ENCODE results near the genes IMPDH1 and TNPO3.

DNA sequence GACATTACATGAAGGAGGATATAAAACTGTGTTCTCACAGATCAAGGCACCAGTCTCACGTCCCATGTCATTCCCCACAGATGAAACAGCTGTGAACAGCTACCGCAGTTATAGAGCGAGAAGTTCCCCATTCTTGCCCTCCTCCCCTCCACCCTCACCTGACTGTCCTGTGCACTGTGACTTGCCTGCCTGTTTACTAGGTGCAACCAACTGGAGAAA is 141.6 kb downstream of the SND1 start:
- PRO-cap: no peak
- RAMPAGE, long total RNA, 4 experiments: no peak in any of the 4 experiments

GRCh38 chr7:127975802-127976576 is 55.2 kb downstream of the LRRC4 start:
- PRO-cap: bidirectional peak, plus-strand start at chr7:127976282, minus-strand start at chr7:127976155
- RAMPAGE, long total RNA, 4 experiments: no peak in any of the 4 experiments

DNA sequence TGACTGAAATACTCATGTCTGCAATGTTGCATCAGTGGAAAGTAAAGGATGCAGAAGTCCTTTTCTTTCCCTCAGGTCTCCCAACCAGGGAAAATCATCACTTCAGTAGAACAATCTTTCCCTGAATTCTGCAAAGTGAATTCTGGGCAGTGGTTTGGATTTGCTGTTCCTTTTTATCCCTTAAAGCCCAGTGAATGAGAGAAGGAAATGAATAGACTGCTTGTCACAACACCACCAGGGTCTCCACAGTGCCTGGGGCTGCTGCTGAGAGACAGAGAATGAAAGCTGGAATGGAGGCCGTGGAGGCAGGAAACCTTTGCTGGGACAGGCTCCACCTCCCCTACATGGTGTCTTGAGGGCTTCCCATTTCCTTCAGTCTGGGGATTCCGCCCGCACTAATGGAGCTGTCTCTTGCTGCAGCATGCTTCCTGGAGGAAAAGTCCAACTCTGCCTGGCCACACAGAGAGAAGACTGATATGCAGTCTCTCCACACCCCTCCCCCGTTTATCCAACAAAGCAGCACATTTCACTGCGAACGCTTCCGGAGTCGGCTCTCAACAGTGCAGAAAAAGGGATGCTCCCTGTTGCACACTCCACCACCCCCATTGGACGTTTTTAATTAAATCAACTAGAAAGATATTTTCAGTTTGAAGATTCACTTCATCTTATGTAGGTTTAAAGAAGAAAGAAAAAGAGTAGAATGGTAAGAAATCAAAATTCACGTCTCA is 54.5 kb downstream of the LRRC4 start:
- PRO-cap: no peak
- RAMPAGE, long total RNA, 4 experiments: no peak in any of the 4 experiments

DNA sequence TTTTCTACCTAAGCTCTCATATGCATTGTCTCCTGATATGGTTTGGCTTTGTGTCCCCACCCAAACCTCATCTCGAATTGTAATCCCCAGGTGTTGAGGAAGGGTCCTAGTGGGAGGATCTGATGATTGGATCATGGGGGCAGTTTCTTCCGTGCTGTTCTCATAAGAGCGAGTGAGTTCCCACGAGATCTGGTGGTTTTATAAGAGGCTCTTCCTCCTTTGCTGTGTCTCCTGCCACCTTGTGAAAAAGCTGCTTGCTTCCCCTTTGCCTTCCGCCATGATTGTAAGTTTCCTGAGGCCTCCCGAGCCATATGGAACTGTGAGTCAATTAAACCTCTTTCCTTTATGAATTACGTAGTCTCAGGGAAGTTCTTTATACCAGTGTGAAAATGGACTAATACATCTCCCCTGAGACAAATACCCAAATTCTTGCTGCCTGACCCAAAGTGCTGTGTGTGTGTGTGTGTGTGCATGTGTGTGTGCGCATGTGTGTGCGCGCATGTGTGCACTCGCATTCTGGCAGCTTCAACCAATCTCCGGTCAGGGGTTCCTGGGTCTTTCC is 98.0 kb upstream of the LRRC4 start:
- PRO-cap: no peak
- RAMPAGE, long total RNA, 4 experiments: no peak in any of the 4 experiments

DNA sequence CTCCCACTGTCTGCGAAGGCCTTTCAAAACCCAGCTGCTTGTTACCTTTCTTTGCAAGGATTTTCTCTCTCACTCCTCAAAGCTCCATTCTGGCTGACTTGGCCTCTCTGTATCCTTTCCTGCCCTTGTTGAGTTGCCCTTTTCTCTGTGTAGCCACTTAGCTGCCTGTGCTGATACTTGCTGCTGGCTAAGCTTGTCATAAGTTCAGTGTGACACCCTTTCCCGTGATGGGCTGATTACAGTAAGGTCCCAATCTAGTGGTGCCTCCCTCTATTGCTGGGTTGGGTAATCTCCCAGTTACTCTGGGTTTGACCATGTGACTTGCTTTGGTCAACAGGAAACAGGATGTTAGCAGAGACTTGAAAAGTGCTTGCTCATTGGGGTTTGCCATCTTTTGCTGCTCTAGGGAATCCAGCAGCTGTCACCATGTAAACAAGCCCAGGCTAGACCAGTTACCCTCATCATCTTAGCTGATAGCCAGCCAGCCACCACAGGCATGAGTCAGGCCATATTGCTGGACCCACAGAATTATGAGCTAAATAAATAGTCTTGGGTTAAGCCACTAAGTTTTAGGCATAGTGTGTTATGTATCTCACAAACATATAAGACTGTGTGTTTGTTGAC is 4.2 kb upstream of the LEP start:
- PRO-cap: no peak
- RAMPAGE, long total RNA, 4 experiments: no peak in any of the 4 experiments

DNA sequence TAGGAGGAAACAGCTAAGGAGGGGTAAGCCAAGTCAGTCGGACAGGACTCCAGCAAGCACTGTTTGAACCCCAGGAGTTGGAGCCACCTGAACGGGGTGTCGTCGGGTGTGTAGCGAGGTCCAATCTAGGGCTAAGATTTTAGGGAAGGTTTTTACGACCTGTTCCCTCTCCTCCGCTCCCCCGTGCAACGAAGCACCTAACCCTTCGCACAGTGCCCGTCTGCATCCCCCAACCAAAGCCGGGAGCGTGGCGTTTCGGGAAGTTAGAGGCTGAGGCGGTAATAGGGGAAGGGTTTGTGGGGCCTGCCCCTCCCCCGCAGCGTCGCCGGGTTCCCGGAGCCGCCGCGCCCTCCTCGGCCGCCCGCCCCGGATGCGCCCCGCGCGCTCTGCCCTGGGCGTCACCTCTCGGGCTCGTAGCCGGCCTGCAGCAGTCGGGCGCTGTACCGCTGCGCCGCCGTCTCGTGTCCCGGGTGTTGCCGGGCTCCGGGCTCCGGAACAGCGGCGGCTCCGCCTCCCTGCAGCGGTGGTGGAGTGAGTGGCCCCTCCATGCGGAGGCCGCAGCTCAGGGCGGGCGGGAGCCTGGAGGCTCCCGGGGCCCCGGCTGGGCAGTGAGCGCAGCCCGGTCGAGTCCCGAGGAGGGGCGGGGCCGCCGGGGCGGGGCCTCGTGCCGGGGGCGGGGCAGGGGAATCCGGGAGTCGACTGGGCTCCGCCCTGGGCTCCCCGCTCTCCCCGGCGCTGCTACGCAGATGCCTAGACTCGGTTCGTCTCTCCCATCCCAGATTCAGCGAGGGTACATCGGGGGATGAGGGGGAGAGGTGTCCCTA is at the start of gene IMPDH1:
Gene IMPDH1, minus strand, starts transcription at position 629 of the 824 bp plus-strand sequence.
- PRO-cap: bidirectional peak, plus-strand start at position 427 of the sequence, minus-strand start at position 235 of the sequence; bidirectional peak, plus-strand start at position 723 of the sequence, minus-strand start at position 610 of the sequence
- RAMPAGE, long total RNA, 4 experiments: start-site peak on the minus strand in 2 of 4 experiments, centred at positions 582 to 602 of the sequence, 59 to 79 reads per replicate

- PRO-cap: bidirectional peak, plus-strand start at chr7:128431383, minus-strand start at chr7:128431259
- RAMPAGE, long total RNA, 4 experiments: no peak in any of the 4 experiments
Measured at GRCh38 chr7:128431180-128431600, 21.4 kb upstream of the IMPDH1 start.

GRCh38 chr7:128708784-128709221 is 6.4 kb upstream of the GARIN1B start:
- PRO-cap: no peak
- RAMPAGE, long total RNA, 4 experiments: no peak in any of the 4 experiments

GRCh38 chr7:128833002-128833634 is 2.9 kb downstream of the FLNC start:
- PRO-cap: bidirectional peak, plus-strand start at chr7:128833387, minus-strand start at chr7:128833218
- RAMPAGE, long total RNA, 4 experiments: no peak in any of the 4 experiments

DNA sequence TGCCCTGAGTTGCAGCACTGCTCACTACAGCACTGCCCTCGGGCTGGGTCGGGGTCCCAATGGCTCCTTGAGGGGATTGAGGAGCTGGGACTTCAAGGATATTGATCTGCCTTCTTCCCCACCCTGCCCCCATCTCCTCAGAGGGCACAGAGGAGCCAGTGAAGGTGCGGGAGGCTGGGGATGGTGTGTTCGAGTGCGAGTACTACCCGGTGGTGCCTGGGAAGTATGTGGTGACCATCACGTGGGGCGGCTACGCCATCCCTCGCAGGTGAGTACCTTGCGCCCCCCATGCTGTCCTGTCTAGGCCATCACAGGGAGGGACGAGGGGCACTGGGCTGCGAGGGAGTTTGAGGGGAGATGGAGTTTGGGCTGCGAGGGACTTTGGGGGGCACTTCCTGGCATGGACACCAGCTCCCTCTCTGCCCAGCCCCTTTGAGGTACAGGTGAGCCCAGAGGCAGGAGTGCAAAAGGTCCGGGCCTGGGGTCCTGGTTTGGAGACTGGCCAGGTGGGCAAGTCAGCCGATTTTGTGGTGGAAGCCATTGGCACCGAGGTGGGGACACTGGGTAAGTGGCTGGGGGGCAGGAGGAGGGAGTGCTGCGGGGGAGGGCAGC is 10.3 kb downstream of the FLNC start:
- PRO-cap: no peak
- RAMPAGE, long total RNA, 4 experiments: no peak in any of the 4 experiments

GRCh38 chr7:128853260-128854045 is 9.2 kb upstream of the ATP6V1F start:
- PRO-cap: no peak
- RAMPAGE, long total RNA, 4 experiments: no peak in any of the 4 experiments

- PRO-cap: no peak
- RAMPAGE, long total RNA, 4 experiments: no peak in any of the 4 experiments
Measured at GRCh38 chr7:128856520-128856668, 6.3 kb upstream of the ATP6V1F start.

GRCh38 chr7:128900281-128900665 is 10.2 kb downstream of the KCP start:
- PRO-cap: no peak
- RAMPAGE, long total RNA, 4 experiments: no peak in any of the 4 experiments

- PRO-cap: bidirectional peak, plus-strand start at chr7:128935067, minus-strand start at chr7:128934912
- RAMPAGE, long total RNA, 4 experiments: no peak in any of the 4 experiments
Measured at GRCh38 chr7:128934322-128935471, 3.0 kb upstream of the IRF5 start.

- PRO-cap: bidirectional peak, plus-strand start at chr7:129054626, minus-strand start at chr7:129054494; bidirectional peak, plus-strand start at chr7:129055226, minus-strand start at chr7:129054900
- RAMPAGE, long total RNA, 4 experiments: start-site peak on the plus strand in 1 of 4 experiments, at chr7:129055226-129055231 at its widest, 9 reads per replicate; start-site peak on the minus strand in 4 of 4 experiments, at chr7:129054895-129055135 at its widest, 22 to 657 reads per replicate
Measured at GRCh38 chr7:129054361-129055438, at the start of gene TNPO3. TSS of gene TNPO3 (minus strand) at chr7:129055111.

- PRO-cap: no peak
- RAMPAGE, long total RNA, 4 experiments: no peak in any of the 4 experiments
Measured at GRCh38 chr7:129169115-129169657, 19.2 kb upstream of the SMO start.

DNA sequence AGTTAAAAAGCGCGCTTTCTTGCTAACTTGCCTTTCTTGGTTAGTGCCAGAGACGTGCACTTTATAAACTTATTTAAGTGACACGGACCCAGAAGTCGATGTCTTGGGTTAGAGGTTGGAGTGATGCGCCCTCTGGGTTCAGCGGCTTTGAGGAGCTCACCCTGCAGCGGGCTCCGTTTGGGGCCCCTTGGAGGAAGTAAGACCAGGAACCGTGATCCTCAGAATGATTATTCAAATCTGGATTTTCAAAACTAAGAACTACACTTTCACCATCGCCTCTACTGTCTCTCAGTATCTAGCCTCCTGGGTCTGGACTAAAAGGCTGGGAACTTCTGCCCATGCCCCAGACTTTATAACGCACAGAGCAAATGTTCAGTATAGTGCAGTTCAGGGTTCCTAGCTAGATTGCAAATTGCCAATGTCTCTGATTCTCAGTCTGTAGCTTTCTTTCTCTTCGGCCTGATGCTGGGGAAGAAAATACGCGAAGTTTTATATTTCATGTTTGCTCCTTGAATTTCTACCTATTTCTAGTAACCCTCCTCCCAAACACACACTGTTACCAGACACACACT is 18.6 kb upstream of the SMO start:
- PRO-cap: unidirectional peak, minus-strand start at position 189 of the sequence
- RAMPAGE, long total RNA, 4 experiments: no peak in any of the 4 experiments

DNA sequence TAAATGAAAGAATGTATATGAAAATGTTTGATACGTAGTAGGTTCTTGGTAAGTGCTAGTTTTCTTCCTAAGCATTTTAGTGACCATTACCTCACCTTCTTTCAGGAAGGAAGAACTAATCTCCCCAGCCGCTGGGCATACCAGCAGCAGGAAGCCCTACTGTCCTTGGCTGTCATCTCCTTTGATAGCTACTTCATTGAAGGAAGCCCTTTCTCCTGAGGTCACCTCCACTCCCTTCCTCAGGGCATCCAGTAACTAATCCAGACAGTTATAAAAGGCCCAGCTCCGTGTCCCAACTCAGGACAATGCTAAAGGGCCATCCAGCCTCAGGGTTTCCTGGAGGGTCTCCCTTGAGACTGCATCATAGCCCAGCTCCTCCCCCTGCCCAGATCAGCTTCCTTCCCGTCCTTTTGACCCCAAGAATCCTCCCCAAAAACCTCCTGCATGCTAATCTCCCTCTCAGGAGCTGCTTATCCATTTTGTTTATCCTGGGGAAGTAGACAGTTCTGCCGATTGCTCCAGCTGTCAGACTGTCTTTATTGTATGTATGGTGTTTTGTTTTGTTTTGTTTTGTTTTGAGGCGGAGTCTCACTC is 8.3 kb upstream of the ZC3HC1 start:
- PRO-cap: no peak
- RAMPAGE, long total RNA, 4 experiments: no peak in any of the 4 experiments

GRCh38 chr7:130134519-130135625 is 64.5 kb downstream of the KLHDC10 start:
- PRO-cap: no peak
- RAMPAGE, long total RNA, 4 experiments: start-site peak on the plus strand in 1 of 4 experiments, at chr7:130134539-130135016 at its widest, 7 to 8 reads per replicate

GRCh38 chr7:130140450-130140865 is 64.7 kb downstream of the TMEM209 start:
- PRO-cap: no peak
- RAMPAGE, long total RNA, 4 experiments: no peak in any of the 4 experiments